ENCODE measurements around a stretch of chr16.

GRCh38 chr16:75506524-75507152 is 11.4 kb upstream of the CHST6 start:
- PRO-cap: no peak

- PRO-cap: no peak
Observed at GRCh38 chr16:75559916-75560574, 4.0 kb upstream of the TMEM231 start.

- PRO-cap: no peak
Observed at GRCh38 chr16:76194088-76194594, 83.1 kb upstream of the CNTNAP4 start.

GRCh38 chr16:77859926-77860155 is 71.5 kb downstream of the VAT1L start:
- PRO-cap: no peak

DNA sequence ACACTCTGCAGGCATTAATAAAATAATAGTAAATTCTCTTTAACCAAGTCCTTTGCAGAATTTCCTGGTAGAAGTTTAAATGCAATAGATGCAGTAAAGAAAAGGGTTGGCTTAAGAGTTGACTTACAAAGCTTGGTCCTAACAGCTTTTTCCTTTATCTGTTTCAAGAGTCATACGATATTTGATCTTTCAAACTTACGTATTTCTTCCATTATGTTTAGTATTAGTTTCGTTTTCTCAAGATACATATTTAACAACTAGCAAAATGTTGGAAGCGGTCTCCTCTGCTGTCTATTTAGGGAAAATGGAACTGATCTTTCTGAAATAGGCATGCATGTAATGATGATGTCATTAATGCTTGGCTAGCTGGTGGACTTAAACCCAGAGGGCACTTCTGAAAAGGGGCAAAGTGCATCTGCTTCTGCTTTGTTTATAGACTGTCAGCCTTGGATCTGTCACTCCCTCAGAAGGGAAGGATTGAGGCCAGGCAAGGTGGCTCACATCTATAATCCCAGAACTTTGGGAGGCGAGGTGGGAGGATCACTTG is 185.3 kb downstream of the WWOX start:
- PRO-cap: no peak

DNA sequence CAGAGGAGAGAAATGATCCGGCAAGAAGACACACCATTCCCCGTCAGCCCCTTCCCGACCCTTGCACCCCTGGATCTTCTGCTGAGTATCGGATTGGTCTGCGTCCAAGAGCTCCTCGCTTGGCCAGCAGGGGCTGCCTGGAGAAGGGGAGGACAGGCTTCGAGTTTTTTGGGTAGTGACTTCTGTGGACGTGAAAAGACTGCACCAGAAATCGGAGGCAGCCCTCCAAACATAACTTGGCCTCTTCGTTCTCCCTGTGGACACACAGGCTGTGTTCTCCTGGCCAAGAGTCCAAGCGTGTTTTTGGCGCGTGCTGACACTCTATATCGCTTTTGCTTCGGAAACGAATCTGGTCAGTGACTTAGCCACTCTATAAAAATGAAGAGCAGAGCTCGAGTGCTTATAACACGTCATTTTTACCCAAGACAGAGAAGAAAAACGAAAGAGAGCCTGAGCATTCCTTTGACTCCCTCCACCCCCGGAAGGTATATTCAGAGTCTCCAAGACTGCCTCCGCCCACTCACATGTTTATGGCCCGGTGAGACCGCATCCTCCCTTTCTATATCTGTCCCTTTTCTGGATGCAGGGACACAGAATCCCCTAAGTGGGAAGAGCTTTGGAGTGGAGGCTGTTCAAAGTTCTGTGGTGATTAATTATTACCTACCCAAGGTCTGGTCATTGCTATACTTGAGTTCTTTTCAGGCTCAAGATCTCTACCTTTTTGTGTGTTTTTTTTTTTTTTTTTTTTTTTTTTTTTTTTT is 406.7 kb downstream of the WWOX start:
- PRO-cap: no peak

GRCh38 chr16:78519321-78520006 is 420.0 kb downstream of the WWOX start:
- PRO-cap: no peak

DNA sequence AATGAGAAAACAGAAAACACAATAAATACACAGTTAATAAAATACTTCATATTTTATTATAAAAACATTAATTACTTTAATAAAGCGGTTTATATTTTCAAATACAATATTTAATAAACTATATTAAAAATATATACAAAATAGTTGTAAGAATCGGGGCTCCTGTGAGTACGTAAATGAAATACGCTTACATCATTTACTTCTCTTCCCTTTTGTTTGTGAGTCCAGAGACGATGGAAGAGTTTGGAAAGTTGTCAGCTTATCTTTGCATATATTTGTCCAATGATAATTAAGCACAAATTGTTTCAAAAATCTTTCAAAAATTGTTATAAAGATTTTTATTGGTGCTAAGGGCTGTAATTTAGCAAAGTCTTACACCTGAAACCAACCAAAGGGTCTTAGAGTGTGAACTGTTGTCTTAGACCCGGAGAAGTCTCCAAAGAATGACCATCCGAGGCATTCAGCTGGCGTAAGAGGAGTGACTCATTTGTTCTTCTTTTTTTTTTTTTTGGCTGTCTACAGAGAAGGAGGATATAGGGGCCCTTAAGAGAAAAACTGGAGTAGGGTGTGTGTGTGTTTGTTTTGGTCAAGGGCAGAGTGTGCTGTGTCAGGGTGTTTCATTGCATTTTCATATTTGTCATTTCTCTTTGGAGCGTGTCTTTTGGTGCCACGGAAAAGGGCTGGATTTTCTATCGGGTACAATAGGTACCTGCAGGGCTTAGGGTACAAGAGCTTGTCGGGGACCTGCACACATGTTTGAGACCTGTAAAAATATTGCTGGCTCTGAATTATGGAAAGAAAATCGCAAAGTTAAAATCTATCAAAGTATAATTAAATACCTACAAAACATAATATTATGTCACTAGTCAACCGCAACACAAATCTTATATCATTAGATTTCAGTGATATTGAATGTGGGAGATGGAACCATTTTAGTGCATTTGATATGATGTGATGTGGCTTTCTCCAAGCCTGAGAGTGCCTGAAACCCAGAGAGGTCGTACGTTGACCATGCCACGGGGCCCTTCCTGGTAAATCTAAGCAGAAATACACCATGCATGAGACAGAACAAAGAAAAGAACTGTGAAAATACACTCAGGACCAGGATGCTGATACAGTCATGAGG is 508.1 kb downstream of the WWOX start:
- PRO-cap: no peak

DNA sequence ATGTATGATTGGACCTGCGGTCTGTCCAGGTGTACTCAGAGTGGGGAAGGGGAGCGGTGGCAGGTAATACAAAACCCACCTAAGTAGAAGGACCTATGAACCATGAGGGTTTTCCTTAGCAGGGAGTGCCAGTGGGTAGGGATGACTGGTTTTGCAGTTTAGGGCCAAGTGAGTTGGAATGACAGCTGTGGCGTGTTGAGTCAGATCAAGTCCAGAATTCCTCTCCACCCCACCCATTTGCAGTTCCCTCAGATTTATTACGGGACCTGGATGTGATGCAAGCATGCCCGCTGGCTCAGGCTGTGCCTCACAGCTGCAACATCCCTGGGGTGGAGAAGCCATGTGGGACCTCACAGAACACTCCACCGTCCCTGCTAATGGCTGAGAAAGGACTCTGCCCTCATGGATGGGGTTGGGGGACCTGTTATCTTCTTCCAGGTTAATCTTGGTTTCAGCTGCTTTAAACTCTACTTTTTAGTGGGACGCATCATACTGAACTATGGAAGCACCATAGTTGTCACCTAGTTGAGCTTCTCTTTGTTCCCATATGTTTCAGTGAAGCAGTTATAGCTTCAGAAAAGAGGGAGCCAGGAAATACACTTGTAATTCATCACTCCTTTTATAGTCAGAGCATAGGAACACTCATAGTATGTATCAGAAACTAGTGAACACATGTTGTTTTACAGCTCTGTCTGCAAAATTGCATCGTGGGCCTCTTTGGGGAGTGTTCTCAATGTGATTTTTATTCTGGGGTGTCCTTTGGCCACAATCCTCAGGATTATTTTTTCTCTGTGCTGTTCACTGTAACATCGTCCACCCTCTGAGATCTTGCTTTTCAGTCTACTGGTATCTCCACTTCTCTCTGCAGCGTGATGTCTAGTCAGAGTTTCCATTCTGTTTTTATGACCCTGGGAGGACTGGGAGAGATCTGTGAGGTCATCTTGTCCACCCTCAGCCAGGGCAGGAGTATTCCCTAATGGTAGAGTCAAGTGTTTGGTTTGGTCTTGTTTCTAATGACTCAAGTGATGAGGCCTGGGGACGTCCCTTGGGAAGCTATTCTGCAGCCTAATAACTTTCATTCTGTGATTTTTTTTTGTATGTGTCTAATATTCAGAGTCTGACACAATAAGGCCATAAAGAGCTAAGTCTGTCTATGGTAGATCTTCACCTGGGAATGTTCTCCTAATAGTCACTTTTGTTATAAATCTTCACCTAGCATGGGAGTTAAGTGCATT is 585.2 kb downstream of the WWOX start:
- PRO-cap: no peak

DNA sequence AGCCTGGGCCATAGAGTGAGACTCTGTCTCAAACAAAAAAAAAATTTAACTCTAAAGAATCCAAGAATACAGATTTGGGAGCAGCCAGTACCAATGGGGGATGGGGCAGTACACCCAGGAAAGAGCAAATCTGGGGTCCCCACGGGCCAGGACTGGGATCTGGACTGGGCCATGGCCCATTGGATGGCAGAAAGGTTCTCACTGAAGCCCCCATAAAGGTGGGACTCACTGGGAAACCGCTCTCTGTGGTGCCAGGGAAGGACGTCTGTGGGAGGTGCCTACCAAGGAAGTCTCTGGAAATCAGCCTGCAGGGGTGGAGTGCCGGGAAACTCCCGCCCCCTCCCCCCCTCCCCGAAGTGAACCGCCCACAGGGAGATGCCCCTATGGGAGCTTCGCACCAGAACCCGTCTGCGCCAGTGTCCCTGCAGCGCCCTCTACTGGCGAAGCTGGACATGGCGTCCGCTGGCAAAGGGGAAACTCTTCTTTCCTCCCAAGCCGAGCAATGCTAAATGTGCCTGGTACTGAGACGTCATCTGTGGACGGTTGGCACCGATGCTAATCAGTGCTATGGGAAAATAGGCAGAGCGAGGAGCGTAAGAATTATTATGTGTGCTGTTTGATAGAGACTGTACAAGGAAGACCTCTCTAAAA is 671.0 kb downstream of the WWOX start:
- PRO-cap: no peak

GRCh38 chr16:78828742-78829615 is 729.5 kb downstream of the WWOX start:
- PRO-cap: no peak

- PRO-cap: no peak
Observed at GRCh38 chr16:79212364-79212602, 388.3 kb downstream of the MAF start.

DNA sequence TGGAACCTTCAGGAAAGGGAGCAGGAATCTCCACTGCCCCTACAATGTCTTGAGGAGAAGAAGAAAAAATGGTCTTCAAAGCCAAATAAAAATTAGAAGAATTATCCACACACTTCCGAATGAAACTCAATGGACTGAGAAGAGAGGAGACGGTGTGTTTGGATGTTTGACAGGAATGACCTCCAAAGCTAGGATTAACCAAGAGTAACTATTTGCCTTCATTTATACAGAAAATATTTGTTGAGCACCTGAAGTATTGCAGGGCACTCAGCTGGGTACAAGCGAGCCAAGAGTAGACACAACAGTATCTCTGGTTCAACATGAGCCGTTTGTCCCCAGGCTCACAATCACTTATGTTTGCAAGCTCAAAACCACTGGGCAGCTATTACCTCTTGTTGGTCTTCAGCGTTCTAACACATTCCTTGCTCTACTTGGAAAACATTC is 38.9 kb downstream of the MAF start:
- PRO-cap: no peak

DNA sequence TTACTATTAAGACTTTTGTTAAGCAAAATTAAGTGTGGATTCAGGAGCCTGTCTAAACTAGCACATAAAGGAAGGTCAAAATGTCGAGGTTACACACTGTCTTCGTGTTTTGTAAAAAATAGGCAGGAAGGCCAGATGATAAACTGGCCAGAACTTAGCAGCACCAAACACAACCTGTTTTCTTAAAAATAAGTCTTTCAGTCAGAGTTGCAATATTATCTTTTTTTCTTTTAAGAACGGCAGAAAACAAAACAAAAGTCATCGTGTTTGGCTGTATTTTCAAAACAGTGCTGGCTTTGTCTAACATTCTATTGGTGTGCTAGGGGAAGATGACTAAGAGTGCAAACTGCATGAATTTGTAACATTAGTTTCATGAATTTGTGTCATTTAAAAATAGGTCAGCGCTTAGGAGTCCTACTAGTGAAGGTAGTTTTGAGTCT is 5.3 kb downstream of the MAF start:
- PRO-cap: no peak

DNA sequence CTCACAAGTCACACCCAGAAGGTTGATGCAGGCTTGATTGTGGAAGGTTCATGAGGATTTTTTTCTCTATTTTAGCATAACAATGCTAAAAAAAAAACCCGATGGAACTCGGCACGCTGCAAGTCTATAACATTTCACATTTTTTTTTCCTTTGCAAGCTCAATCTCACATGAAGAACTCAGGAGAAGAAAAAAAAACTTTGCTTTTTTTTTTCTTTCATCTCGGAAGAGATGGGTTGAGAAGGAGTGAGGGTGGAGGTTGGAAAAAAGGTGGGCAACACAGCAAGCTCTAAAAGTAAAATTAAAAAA is 2.6 kb downstream of the MAF start:
- PRO-cap: no peak

DNA sequence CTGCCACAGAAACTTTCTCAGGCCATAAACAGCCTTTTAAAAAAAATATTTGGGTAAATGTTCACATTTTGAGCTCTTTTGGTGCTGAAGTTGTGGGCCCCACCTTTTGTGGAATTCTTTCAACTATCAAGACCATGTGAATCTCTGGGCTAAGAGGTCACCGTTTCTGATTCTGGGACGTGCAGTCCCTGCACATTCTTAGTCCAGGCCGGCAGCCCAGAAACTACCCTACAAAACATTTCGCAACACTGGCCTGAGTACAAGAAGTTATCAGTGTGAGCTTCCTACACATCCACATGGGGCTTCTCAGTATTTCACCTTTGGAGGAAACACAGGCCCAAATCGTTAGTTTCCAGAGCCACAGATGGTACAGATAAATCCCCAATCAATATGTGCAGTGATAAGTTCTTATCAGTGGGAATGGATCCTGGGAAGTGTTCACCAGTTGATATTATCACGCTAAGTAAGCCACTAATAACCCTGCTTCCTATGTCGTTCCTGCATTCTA is 369.9 kb upstream of the MAF start:
- PRO-cap: no peak

DNA sequence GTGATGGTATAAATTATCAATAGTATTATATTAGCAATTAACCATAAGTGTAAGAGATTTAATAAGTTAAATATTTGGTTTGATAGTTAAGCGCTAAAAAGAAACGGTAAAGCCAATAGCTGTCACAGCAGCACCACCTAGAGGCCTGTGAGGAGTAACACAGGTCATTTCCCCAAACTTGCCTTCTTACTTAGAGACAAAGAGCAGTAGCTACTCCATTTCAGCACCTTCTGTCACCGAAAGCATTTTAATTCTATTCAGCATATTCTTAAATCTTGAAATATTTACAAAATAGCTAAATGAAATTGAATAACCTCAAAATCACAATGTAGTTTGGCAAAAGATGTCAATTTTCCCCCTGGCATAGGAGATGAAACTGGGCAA is 14.3 kb upstream of the DYNLRB2 start:
- PRO-cap: no peak

DNA sequence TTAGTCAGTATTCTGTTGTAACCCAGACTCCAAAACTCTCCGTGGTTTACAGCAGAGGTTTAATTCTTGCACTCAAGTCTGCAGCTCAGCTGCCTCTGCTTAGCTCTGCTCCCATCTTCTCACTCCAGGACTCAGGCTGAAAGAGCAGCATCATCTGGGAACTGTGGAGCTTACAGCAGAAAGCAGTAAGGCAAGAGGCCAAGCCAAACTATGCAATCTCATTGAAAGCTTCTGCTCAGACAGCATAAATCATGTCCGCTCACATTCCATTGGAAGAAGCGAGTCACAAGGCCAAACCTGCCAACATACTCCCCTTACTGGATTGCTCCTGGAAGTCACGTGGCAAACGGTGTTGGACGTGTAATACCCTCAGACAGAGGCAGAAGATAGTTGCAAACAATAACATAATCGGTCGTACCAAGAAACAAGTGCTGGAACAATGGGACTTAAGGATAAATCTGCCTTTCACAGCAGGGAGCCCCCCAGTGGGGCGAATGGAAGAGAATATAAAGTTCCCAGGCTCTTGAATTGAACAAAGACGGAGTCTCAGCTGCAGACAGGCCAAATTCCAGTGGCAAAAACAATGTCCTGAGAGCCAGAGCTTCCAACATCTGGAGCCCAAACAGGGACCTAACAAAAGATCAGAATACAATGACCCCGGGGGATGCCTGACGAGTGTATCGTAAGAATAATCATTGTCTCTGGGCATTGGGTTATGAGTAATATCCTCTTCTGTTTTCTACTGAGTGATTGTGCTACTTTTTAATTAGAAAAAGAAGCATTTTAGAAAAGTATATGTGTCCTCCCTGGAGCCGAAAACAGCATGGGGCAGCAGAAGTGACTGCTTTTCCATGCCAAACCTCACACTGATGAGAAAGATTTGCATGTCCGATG is 68.5 kb downstream of the CMC2 start:
- PRO-cap: no peak

DNA sequence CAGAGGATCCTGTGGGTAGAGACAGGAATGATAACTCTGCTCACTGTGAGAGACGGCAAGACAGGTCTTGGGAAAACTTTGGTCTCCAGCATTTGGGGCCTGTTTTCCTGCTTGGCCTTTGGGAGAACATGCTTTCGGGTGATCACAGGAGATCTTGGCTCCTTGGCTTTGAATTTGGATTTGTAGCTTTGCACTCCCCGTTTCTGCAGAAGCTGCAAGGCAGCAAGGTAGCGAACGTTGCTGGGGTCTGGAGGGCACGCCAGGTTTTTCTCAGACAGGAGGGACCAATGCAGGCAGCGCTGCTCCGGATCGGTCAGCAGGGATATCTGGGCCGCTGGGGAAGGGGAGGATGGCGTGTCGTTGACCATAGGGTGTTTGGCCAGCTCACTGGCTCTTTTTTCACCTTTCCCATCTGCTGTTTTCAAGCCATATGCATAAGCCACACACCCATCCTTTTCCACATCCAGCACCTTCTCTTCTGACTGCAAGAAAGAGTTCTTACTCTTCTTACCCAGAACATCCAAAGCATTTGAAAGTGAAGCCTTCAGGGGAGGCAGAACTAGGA is 15.8 kb downstream of the C16orf46 start:
- PRO-cap: no peak

DNA sequence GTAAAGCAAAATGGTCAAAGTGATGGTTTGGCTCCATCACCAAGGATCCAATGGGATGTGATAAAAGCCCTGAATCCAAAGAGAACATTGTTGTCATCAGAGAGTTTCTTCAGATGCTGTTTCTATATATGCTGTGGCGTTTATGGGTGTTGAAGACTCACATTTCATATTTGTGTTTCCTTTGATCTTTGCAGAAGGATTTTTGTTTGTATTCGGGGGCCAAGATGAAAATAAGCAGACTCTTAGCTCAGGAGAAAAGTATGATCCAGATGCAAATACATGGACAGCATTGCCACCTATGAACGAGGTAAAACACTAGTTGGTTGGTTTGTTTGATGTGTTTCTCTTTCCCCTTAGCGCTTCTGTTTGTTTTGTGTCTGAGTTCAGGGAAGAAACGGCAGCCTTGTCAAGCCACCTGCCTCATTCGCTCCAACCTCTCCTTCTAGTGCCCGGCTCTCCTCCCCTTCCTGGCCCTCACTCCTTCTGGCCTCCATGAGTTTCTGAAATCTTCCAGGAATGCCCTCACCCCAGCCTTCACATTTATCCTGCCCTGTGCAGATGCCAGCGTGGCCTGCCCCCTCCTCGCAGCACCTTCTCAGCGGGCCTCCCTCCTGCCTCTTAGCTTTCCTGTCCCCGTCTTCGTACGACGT is 47.7 kb downstream of the GAN start:
- PRO-cap: no peak

All from parotid gland (tissue), 1 donor.